ENCODE measurements around a stretch of chr11.

DNA sequence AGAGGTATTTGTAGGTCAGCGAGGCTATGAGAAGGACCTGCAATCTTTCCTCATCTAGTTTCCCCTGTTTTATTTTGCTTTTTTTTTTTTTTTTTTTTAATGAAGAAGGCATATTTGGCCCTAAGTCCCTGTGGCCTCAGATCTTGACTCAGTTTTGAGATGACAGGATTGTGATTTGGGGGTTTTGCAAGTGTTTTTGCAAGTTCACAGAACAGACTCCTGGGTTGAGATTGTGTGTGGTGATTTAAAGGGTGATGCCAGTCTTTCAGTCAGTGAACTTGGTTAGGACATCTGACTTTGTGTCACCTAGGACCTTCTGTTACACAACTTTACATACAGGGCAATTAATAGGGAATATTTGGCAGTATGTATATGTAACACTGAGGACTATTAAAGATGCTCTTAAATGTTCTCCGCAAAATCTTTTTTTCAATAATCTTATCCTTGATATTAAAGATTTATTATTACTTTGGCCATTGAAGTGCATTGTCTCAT is 845 bp downstream of the TMEM135 start:
- PRO-cap = no peak
- RRBS = no CpG with 5 or more reads among the region's 2 CpGs

- PRO-cap = no peak
- RRBS = no CpG with 5 or more reads among the region's 2 CpGs
These were observed 126.3 kb downstream of the NOX4 start for GRCh38 chr11:89364839-89365328.

GRCh38 chr11:89743957-89744259 is 33.8 kb downstream of the TRIM77 start:
- PRO-cap = no peak
- RRBS = no CpG with 5 or more reads among the region's 5 CpGs

DNA sequence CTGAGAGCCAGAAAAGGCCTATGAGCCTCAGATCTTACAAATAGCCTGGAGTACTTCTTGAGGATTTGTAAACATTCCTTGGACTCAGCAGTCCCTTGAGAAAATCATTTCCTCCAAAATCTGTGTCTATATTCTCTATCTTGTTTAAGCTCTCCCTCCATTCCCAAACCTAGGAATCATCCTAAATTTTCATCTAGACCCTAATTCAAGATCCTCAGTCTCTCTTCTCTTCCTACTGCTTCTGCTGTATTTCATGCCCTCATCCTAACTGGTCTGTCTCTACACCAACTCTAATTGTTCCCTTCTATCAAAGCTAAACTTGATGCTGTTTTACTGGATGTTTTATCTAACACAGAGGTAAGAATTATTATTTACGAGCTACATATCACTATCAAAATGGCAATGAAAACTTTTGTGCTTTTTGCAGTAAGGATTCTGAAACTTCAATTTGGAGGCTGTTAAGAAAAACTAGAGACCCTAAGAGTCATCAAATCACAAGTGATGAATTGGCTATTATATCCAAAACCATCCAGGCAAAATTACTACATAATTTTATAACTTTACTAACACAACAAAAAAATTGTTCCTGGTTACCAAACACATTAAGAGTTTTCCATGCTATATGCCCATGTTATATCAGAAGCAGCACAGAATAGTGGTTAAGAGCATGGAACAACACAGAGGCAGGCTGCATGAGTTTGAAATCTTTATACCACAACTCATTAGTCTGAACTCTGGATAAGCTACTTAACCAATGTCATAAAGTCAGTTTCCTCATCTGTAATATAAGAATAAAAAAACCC is 25.1 kb downstream of the CHORDC1 start:
- PRO-cap = no peak
- RRBS = no CpG with 5 or more reads among the region's 1 CpG

DNA sequence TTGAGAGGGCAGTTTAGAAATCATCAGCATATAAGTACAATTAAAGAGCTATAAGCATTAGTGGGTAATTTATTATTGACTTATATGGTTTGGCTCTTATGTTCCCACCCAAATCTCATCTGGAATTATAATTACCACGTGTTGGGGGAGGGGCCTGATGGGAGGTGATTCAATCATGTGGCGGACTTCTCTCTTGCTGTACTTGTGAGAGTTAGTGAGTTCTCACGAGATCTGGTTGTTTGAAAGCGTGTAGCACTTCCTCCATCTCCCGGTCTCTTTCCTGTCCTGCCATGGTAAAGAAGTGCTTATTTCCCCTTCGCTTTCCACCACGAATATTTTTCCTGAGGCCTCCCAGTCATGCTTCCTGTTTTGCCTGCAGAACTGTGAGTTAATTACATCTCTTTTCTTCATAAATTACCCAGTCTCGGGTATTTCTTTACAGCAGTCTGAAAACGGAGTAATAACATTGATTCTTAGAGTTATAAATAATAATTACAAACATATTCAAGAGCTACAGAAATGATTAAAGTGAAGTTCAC is 28.2 kb upstream of the CHORDC1 start:
- PRO-cap = no peak
- RRBS = no CpG with 5 or more reads among the region's 9 CpGs

DNA sequence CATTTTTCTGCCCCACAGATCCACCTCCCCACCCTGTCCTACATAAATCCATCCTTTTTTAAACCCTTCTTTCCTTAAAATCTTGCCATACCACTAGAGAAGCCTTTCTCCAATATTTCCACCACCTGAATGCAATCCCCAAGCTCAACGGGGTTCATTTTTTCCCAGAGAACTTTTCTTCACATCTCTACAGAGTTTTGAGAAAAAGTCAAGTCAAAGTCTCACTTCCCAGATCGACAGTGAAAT is 375.1 kb upstream of the FAT3 start:
- PRO-cap = no peak
- RRBS = no CpG with 5 or more reads among the region's 2 CpGs

- PRO-cap = no peak
- RRBS = no CpG with 5 or more reads among the region's 1 CpG
These were observed 139.4 kb upstream of the FAT3 start for GRCh38 chr11:92085217-92085624.

DNA sequence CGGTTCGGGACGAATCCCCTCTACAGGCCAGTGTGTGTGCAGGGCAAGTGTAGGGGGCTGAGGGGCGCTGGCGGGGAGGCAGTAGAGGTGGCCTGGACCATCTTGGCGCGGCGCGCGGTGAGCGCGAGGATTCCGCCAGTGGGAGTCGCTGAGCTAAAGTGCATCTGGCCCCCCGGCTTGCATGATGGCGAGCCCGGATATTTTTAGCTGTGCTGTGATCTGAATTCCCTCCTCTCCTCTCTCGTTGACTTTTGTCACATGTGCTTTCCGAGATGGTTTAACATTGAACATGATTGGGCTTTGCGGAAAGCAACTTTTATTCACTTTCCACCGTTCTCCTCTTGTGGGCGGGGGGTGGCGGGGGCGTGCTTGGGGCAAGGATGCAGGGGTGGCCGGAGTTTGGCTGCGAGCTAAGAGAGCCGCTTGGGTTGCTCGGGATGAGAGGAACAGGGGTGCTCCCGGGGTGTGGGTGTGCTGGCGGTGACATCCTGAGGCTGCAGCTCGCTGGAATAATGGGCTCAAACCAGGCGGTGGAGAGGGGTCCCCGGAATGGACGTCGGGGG is 1.5 kb downstream of the FAT3 start:
- PRO-cap = no peak
- RRBS = 25% methylated on average over 10 of the region's 35 CpGs

DNA sequence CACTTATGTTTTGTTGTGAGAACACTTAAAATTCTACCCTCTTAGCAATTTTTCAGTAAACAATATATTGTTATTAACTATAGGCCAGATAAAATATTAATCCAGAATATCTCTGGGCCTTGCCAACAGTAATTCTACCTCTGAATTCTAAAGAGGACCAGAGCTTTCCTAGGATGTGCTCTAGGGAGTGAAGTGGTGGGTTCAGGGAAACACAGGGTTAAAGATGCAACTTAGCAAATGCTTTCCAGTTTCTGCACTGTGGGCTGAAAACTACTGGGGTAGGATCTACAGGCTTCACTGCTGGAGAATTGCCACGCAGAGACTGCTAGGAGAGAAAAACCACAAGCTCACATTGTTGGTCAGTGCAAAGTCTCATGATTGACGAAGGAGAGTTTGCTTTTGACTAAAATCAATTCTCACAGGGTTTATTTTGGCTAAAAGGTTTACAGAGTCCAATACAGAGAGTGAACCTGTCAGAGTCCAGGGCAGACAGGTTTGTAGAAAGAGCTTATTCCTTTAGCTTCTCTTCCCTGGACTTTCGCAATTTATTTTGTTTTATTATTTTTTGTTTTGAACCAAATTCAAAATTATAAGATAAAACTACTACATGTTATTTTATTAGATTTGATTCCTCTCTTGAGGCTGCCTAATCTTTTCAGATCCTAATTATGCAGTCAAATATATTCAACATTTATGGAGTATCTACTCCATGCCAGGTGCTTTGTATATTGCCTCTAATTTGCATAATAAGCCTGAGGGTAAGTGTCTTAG is 64.6 kb downstream of the MTNR1B start:
- PRO-cap = no peak
- RRBS = no CpG with 5 or more reads among the region's 3 CpGs

GRCh38 chr11:93116224-93117350 is 81.2 kb downstream of the SLC36A4 start:
- PRO-cap = no peak
- RRBS = no CpG with 5 or more reads among the region's 5 CpGs

DNA sequence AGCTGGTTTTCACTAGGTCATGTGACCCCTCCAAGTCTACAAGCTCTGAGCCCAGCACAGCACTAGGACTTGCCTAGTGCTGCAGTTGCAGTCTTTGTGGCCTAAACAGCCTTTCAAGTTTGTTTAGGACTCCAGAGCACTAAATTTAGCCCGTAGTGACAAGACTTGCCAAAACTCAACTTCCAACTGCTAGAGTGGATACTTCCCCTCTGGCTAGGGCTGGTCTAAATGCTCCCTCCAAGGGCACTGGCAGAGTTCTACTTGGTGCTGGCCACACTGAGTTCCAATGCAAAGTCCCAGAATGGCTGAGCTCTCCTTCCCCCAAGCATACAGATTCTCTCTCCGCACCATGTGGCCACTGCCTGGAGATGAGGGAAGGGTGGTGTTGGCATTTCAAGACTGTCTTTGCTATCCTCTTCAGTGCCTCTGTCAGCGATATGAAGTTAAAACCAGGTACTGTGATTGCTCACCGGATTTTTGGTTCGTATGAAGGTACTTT is 25.3 kb downstream of the TAF1D start:
- PRO-cap = no peak
- RRBS = no CpG with 5 or more reads among the region's 5 CpGs

GRCh38 chr11:93732934-93734096 is 8.0 kb downstream of the TAF1D start:
- PRO-cap = no peak
- RRBS = no CpG with 5 or more reads among the region's 12 CpGs

- PRO-cap = bidirectional peak, plus-strand start at chr11:94131091, minus-strand start at chr11:94130782
- RRBS = no CpG with 5 or more reads among the region's 9 CpGs
These were observed 2.1 kb downstream of the PANX1 start for GRCh38 chr11:94130585-94131293.

- PRO-cap = no peak
- RRBS = no CpG with 5 or more reads among the region's 3 CpGs
These were observed 638 bp downstream of the C11orf97 start for GRCh38 chr11:94512969-94513229.

- PRO-cap = no peak
- RRBS = no CpG with 5 or more reads among the region's 12 CpGs
These were observed 90.1 kb downstream of the PIWIL4 start for GRCh38 chr11:94657236-94657656.

DNA sequence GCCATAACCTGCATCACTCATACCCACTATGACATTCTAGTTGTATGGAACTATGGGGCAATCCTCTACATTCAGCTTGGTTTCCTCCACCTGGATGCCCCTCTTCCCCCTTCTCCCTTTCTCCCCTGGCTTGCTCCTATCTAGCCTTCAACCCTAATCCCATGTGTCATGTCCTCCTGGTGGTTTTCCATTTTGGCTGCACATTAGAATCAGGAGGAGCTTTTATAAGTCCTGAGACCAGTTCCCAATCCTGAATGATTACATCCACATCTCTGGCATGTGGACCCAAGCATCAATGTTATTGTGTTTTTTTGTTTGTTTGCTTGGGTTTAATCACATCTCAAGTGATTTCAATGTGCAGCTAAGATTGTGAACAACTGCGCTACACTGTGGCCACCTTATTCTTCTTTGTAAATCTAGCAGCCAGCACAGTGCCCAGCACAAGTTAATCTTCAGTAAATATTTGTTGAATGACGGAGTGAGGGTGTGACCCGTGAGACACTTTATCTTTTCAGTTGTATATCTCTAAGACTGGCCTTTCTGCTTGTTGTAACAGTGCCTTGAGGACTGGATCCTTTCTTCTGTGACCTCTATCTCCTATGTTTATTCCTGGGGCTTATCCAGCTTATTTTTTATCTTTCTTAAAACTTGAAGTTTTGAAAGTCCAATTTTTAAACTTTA is 21.6 kb upstream of the AMOTL1 start:
- PRO-cap = bidirectional peak, plus-strand start at position 537 of the sequence, minus-strand start at position 256 of the sequence
- RRBS = no CpG with 5 or more reads among the region's 3 CpGs

GRCh38 chr11:94768672-94769262 is 611 bp downstream of the AMOTL1 start:
- PRO-cap = bidirectional peak, plus-strand start at chr11:94768987, minus-strand start at chr11:94768907; bidirectional peak, plus-strand start at chr11:94769366, minus-strand start at chr11:94769055
- RRBS = 1% methylated on average over 14 of the region's 57 CpGs

DNA sequence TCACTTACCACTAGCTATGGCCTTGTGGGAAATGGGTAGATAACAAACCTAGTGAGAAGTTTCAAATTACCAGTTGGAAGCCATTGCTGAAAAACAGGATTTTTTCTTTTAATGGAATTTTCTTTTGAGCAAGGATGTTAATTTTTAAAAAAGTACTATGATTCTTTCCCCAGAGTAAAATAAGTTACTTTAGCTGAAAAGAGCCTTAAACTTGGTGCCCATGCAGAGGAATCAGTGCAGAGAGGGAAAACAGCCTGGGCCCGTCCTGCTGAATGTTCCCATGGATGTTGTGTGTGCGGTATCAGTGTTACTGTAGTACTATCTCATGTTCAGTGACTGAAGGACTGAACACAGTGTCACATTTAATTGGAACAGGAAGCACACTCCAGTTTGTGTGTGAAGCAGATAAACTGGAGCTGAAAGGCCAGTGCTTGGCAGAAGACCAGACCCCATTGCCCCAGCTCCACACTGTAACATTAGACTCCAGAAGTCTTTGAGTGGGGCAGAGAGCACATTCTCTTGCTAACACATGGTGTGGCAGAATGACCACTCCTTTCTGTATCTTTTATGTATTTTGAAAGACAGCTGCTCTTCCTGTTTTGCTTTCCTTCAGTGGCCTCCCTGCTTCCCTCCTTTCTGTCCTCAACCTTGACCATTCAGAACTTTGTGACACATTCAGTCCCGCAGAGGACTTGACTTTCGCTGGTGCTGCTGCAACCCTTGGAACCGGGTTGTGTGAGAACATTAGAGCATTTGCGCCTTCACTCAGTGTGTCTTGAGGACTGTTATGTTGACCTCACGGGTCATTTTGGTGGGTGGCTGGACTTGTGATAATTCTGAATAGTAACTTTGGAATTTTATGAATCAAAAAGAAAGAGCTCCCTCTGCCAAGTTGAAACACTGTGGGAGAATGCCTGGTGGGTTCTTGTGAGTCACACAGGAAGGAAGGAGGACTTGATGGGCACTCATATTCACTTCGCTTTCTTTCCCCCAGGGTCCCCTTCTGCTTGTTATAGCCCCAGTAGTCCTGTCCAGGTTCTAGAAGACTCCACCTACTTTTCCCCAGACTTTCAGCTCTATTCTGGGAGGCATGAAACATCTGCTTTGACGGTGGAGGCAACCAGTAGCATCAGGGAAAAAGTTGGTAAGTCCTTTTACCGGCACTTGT is 26.2 kb downstream of the AMOTL1 start:
- PRO-cap = no peak
- RRBS = no CpG with 5 or more reads among the region's 10 CpGs

DNA sequence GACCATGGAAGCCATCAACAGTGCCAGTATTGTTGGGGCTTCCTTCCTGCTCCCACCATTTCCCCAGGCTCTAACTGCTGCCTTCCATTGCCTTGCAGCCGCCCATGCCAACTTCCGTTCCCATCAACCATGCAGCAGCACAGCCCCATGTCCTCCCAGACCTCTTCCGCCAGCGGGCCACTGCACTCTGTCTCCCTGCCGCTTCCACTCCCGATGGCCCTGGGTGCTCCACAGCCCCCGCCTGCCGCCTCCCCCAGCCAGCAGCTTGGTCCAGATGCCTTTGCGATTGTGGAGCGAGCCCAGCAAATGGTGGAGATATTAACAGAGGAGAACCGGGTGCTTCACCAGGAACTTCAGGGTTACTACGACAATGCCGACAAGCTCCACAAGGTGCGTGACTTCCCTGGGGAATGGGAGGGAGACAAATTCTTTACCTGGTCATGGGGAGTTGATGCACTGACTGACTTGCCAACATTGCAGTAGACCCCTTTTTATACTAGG is 53.3 kb downstream of the AMOTL1 start:
- PRO-cap = no peak
- RRBS = no CpG with 5 or more reads among the region's 14 CpGs

GRCh38 chr11:94938285-94938799 is 35.0 kb downstream of the CWC15 start:
- PRO-cap = no peak
- RRBS = no CpG with 5 or more reads among the region's 7 CpGs

All from MCF 10A (cell line).